Mesenchymal stem cell of adipose (primary cell): ENCODE measurements around a stretch of chr10.

DNA sequence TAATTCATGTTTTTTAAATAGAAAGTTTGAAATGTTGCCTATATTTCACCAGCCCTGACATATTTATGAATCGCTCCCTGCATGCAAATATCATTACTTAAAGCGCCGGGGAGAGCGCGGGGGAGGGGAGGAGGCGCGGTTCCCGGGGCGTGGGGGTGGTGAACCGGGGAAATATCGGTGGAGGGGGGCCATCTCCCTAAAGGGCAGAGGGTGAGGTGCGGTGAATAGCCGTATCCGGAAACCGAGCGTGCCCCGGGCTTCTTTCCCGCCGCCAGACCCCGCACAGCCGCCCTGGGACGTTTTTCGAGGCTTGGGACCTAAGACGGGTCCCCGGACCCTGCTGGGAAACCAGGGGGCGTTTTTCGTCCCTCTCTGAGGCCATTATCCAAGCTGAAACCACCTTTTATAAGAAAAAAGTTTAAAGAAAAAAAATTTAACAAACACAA, 7.0 kb upstream of the ZNF503 start:
- CAGE, long polyA plus RNA = no peak

- CAGE, long polyA plus RNA = no peak
These were observed 18.6 kb downstream of the LRMDA start for GRCh38 chr10:75450142-75450367.

DNA sequence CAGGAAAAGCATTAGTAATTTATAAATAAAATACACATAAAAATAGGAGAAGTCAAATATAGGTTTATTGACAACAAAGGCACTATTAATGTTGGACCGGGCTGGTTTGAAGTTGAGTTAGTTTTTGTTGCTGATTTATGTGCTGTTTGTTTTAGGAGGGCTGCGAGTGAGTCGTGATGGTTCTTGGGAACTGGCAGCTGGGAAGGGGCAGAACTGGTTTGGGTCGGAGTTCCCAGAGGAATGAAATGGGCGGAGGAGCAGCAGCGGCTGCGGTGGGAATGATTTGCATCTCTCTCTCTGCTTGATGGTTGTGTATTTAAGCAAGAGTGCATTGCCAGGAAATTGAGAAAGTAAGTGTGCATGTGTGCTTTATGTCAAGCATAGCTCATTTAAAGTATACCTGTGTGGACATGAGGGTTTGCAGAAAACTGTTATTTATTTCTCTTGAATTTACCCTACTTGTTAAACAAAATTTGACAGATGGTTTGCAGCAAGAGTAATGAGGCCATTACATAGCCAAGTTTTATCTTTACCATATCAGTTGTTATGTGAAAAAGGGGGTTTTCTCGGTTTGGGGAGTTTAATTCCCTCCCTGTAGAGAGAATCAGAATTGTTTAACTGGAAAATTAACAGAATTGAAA, 81.1 kb downstream of the LRMDA start:
- CAGE, long polyA plus RNA = no peak

DNA sequence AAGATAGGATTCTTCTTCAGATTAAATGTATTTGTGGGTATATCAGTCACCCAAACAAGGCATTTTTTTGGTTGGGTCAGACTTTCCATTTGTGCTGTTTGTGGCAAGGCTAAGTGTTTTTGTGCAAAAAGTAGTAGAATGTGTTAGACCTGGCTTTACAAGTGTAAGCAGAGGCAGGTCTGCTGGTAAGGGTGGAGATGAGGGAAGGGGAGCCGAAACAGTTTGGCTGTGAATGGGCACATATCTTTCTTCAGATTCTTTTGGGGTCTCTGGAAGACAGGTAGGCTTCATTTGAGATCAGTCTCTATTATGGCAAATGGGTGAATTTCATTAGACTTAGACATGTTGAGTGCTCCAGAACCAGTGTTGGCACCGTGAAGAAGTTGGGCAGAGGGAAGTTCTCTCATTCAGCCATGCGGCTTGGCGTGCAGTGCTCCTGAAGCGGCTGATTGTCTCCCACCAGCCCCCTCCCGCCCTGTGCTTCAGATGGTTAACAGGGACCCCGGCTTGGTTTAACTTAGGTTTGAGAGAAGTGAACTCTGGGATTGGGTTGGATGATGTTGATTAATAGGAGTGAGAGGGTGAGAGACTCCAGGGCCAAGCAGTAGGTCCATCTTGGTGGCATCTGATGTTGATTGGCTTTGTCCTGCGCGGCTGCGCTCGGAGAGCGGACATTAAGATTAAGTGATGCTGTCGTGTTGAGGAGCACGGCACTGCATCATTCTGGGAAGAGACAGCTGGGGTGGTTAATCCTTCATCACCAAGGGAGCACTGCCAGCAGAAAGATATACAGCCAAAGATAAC, 208.0 kb downstream of the LRMDA start:
- CAGE, long polyA plus RNA = no peak

DNA sequence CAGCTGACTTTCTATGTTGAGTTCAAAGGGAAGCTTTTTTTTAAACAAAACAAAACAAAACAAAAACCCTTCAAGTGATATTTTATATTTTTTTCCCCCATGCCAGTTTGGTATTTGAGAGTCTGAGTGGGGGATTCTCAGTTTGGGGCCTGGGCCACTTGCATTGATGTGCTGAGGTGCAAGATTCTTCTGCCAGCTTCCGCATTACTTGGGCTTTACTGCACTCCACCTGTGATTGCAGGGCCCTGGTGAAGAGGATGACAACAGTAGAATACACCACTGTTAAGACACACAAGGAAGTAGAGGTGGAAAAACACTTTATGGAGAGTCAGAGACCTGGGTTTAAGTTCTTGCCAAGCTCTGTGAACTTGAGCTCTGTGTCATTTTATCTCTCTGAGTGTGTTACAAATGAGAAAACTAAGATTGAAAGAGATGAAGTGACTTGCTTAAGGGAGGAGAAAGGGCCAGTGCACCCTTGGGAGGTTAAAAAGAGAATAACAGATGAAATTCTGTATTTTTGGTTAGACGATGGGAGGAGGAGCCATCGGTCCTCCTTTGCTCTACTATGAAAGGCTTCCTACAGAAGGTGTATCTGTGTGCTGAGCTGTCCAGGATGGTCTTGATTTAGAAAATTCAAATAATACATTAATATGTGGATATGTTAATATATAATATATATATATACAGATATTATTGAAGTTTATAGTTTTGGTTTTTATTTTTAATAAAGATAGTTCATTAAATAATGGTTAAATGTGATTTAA, 209.5 kb downstream of the LRMDA start:
- CAGE, long polyA plus RNA = no peak

DNA sequence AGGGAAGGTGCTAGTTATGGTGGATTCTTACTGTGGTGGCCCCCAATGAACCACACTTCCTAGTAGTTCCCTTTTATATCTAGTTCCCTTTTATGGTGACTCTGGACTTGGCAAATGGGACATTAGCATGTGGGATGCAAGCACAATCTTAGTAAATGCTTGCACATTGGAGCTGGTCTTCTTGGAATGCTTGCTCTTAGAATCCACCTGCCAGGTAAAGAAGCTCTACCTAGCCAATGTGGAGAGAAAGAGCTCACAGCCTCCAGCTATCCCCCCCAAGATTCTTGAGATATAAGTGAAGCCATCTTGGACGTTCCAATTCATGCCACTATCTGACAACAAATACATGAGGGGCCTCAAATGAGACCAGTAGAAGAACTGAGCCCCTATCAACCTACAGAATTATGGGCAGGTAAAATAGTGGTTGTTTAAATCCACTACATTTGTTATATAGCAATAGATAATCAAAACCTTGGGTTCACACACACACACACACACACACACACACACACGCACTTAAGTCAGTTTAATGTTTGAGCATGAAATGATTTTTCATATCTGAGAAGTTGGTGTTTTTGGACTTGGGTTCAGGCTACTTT, 430.4 kb downstream of the LRMDA start:
- CAGE, long polyA plus RNA = no peak

GRCh38 chr10:76051437-76051883, 620.0 kb downstream of the LRMDA start:
- CAGE, long polyA plus RNA = no peak

DNA sequence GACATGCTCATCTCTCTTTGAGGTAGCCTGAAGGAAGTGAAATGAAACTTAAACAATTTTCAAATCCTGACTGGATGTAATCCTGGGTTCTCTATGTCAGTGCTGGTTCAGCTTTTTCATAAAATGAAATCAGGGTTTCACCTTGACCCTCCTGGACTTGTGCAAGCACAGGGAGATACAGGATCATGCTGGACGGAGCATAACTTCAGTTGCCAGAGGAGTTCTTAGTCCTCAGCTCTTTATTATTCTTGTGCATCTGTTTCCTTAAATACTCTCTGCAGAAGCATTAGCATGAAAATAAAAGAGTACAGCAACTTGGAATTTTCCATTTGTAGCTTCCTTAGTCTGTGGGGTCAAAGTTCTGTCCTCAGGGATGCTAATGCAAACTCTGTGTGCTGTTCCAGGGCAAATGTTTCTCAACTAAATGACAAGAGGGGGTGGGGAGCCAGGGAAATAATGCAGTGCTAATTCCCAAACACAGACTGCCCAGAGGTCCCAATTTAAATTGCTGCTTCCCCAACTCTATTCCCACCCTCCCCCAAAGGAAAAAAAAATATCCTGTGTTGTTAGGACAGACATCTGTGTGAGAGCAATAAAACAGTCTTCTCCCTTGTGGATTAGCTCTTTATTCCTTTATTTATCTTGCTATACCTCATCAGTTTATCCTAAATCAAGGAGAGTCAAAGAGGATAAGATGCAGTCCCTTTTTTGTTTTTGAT, 904.9 kb downstream of the LRMDA start:
- CAGE, long polyA plus RNA = no peak

DNA sequence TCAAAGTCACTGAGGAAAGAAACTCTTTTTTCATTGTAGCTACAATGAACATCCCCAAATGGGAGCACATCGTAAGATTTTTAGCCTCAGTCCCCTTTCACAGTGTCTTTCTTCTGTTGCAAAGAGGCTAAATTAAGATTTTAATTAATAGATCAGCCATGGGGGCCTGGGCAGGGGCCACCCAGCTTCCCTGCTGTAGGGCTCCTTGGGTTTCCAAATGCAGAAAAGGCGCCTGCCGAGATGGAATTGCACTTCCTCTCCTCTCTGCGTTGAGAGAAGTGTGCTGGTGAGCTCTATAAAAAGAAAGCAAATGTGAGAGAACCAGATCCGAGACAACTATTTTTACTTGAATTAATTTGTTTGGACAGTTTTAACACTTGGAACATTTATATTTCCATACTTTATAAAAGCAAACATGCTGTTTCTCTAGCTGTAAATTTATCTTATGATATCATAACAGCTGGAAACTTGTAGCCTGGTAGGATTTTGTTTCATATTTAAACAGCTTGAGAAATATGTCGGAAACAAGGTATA, 998.3 kb downstream of the LRMDA start:
- CAGE, long polyA plus RNA = no peak

GRCh38 chr10:77072983-77073480, 564.6 kb downstream of the KCNMA1 start:
- CAGE, long polyA plus RNA = no peak

DNA sequence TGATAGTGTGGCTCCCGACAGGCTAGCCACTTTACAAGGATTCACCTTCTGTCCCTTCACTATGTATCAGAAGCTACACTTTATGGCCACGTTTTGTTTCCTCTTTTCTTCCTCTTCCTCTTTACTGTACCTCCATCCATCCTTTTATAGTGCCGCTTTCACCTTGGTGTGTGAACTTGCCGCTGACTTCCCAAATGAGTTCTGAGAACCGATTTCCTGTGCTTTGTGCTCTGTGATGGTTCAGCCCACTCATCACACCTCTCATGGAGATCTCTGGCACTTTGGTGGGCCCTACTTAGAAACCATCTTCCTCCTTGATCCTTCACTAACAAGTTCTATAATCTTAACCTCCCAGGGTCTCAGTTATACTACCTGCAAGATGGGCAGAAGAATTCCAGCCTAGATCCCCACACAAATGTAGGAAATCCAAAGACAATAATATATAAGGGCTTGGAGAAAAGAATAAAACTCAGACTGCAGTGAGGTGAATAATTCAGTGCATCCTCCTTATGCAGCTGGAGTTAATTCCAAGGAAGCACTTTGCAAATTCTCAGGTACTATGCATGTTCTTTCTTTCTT, 272.0 kb downstream of the KCNMA1 start:
- CAGE, long polyA plus RNA = no peak

- CAGE, long polyA plus RNA = no peak
These were observed 244.8 kb downstream of the KCNMA1 start for GRCh38 chr10:77392698-77393282.

DNA sequence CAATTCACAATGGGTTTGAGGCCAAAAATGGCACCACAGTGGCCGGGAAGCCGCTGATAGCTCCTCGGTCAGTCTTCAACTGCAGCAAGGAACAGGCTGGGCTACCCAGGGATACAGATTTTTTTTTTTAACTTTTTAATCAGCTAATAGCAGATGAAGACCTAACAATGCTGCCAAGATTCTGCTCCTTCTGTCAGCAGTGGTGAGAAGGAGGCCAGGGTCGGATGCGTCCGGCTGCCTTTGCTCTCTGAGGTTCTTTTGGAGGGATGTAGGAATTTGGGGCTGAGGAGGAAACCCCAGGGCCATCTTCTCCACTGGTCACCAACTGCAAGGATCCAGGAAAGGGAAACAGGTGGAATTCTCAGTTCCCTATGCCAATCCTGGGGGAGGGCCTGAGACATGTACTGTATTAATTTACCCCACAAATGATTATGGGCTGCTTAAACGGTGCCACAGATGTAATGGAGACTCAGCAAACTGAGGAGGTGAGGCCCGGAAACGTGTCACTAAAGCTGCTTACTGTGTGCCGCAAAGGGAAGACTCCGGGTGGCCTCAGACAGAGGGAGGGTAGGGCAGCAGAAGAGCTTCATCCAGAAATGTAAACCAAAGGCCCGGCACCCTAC, 167.7 kb downstream of the KCNMA1 start:
- CAGE, long polyA plus RNA = no peak

- CAGE, long polyA plus RNA = no peak
These were observed 159.5 kb downstream of the KCNMA1 start for GRCh38 chr10:77478059-77478624.

DNA sequence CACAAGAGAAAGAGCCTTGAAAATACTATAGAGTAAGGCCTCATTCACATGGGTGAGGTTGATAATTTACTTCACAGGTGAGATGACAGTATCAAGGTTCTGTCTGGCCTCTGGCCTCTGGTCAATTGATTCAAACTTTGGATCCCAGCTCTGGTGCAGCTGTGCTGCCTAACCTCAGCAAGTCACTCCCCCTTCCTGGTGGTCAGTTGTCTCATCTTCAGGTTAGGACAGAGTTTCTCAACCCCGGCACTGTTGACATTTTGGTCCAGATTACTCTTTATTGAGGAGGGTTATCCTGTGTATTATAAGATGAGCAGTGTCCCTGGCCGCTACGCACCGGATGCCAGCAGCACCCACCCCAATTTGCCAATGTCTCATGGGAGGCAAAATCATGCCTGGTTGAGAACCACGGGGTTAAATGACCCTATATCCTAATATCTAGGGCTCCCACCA, 147.8 kb downstream of the KCNMA1 start:
- CAGE, long polyA plus RNA = no peak

DNA sequence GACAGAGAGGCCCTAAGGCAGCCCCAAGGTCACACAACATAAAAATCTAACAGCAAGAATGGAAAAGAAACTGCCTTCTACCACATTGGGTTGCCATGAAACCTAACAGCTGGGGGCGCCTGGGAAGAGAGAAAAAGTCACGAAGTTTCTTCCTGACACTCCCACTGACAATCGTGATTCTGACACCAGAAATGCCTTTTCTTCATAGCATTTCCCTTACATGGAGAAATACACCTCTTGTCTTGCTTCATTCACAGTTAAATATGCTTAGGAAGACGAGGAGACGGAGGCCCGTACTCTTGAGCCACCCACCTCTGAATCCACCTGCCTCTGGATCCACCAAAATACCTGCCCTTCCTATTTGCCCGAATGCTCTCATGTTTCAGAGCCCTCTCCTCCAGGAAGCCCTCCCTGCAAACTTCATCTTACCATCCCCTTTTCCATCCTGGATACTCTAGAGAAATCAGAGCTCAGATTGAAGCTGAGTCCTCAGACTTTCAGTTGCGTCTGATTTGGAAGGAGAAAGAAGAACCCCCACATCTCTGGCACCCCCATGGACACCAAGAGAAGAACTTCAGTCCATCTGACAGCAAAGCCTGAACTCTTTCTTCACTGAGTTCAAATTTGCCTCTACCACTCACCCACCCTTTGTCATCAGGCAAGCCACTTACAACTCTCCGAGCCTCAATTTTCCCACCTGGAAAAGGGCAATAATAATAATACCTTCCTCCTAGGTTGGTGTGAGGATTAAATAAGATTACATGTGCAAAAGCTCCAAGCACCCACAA, 135.4 kb downstream of the KCNMA1 start:
- CAGE, long polyA plus RNA = no peak

DNA sequence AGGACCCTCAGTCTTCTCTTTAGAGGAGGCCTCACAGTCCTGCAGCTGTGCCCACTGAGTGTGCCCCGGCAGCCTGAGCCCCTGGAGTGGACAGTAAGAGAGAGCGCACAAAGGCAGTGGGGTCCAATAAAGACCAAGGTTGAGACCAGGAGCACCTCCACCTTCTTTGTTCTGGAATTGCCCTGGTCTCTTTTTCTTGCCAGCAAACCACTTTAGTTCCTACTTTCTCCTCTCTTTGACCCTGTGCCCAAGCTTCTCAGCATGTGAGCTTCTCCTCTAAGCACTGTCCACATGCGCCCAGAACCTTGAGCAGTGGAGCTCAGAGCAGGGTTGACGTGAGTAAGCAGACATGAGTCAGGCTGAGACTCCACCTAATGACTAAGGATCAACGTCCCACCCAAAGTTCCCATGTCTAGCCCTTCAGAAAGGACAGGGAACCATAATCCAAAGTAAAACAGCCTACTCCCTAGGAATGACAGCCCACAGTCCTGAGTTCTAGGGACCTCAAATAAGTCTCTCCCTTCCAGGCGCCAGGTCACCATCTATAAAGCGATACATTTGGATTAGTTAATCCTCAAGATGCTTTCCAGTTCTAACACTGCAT, 44.7 kb downstream of the KCNMA1 start:
- CAGE, long polyA plus RNA = no peak

DNA sequence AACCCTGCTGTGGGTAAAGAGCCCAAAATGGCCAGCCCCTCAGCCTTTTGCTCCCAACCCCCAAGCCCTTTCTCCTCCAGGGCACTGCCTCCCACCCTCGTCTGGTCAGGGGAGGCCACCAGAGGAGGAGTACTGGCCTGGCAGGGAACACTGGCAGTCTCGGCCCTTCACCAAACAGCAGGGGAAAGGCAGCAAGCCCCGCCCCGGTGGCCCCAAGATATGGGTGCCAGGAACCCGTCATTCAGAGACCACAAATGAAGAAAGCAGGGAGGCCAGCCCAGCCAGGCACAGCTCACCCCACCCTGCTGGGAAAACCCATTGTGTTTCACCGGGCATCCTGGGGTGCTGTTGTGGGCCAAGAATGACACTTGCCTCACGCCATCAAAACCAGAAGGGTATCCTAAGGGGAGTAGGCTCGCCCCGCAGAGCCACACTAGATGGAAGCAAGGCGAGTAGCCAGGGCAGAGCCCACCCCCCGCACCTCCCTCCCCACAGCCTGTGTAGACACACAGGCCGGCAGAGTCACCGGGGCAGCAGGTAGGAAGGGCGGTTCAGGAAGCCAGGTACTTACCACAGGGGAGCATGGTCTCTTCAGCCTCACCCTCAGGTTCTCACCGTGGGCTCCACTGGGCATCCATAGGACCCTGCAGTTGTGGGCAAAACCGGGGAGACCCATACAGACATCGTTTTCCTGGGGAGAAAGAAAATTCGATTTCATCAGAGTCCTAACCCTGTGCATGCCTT, 72.5 kb upstream of the KCNMA1 start:
- CAGE, long polyA plus RNA = no peak

DNA sequence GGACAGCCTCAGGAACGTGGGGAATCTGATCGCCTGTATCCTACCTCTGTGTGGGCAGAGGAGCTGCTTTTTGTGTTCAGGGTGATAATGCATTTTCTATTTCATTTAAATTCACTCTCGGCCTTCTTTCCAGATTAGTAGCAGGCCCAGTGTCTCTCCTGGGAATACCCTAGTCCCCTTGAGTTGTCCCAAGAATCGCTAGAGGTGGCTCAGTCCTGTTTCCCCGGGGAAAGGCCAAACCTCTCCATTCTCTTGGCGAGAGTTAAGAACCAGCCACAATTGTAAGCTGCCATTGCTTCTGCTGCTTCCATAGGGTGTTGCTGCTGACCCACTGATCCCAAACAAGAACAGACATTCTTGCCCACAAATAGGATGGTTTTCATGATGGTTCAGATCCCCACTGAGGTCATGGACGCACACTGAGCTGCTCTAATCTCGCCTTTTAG, 136.3 kb upstream of the KCNMA1 start:
- CAGE, long polyA plus RNA = no peak

- CAGE, long polyA plus RNA = no peak
These were observed 119.8 kb downstream of the DLG5 start for GRCh38 chr10:77806679-77807183.